A375 (cell line): ENCODE measurements around the genes ZNF639 and ACTL6A.

- RAMPAGE, long total RNA: no peak
Measured at GRCh38 chr3:179322135-179323158, at the start of gene ZNF639. TSS of gene ZNF639 (plus strand) at chr3:179323031.

GRCh38 chr3:179346106-179346564, 1.4 kb upstream of the MFN1 start:
- RAMPAGE, long total RNA: no peak

DNA sequence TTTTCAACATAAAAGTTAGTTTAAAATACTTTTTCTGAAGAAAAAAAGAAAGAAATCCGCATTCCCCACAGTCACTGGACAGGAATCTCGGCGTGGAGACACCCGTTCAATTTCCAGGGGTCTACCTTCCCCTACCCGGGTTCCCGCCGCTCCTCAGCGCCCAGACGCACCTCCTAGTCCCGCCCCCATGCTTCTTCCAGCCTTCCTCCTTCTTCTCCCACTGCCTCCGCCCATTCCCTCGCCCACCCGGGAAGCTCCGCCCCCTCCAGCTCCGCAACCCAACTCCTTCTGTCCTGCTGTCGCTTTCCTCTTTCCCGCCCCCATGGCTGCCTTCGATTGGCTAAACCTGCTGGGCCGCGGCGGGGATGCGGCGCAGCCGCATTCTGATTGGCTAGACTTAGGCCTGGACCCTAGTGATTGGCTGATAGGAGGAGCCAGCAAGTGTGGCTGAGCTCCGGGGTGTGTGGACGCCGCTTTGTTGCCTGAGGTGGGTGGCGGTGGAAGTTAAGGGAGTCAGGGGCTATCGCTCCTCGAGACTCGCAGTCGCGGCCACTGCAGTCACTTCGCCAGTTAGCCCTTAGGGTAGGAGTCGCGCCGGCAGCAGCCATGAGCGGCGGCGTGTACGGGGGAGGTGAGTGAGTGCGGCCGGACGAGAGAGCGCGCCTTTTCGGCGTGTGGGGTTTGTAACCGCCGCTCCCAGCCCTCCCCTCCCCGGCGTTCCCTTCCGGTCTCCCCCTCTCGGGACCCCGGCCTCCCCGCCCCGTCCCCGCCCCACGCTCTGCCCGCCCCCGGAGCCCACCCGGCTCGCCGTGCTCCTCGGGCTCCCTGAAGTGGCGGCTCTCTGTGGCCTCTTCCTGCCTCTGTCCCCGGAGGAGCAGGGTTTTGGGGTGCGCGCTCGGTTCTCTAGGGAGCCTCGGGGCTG, at the start of gene ACTL6A:
Gene ACTL6A, plus strand, starts transcription at position 440 of the 922 bp plus-strand sequence.
- RAMPAGE, long total RNA: start-site peak on the plus strand centred at position 464 of the sequence, 55 bp wide, 105 and 44 reads in 2 replicates

DNA sequence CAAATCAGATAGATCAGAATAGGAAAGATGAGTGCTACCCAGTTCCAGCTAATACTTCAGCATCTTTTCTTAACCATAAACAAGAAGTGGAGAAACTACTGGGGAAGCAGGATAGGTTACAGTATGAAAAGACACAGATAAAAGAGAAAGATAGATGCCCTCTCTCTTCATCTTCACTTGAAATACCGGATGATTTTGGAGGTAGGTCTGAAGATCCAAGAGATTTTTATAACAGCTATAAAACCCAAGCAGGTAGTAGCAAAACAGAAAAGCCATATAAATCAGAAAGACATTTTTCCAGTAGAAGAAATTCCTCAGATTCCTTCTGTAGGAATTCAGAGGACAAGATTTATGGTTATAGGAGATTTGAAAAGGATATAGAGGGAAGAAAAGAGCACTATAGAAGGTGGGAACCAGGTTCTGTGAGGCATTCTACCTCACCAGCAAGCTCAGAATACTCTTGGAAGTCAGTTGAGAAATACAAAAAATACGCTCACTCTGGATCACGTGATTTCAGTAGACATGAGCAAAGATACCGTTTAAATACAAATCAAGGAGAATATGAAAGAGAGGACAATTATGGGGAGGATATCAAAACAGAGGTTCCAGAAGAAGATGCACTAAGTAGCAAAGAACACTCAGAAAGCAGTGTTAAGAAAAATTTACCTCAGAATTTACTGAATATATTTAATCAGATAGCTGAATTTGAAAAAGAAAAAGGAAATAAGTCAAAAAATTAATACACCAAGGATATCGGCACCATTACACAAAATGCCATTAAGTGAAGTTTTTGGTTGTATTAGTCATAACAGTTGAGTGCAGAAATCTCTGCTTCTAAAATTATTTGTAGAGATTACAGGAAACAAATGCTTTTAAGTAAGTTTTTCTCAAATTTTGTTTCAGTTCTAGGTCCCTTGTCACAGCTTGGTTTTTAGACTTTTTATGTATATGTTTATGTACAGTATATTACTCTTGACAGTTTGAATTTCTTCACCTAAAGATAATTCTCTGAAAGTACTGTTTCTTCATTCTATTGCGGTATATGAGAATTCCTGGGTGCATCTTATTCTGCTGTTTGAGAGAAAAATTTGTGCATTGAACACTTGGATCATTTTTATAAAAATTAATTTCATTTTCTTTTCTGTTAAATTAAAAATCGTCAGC, 8.2 kb downstream of the TTC14 start:
- RAMPAGE, long total RNA: no peak

GRCh38 chr3:182241657-182242580, 530.2 kb downstream of the SOX2 start:
- RAMPAGE, long total RNA: no peak

- RAMPAGE, long total RNA: no peak
Measured at GRCh38 chr3:182683487-182683817, 109.9 kb upstream of the ATP11B start.

- RAMPAGE, long total RNA: no peak
Measured at GRCh38 chr3:182738704-182739561, 54.4 kb upstream of the ATP11B start.

DNA sequence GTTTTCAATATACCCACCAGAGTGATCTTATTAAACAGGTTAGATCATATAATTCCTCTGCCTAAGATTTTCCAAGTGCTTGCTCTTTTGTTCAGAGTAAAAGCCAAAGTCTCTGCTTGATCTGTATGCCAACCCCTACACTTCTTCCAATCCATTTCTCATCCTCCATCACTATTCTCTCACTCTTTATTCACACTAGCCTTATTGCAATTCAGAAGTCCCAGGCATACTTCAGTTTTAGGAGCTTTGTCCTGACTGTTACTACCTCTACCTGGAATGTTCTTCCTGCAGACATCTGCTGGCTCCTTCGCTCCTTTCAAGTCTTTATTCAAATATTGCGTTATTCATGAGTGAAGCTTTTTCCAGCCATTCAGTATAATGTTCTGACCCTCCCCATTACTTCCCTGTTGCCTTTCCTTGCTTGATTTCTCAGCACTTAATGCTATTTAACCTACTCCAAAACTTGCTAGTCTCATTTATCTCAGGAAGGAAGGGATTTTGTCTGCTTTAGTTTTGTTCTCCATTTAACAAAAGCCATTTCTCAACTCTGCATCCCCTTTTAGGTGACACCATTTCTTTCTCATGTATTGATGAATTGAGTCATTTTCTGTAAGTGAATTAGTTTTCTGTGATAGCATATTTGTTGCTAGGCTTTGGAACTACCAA, 9.1 kb downstream of the ATP11B start:
- RAMPAGE, long total RNA: no peak

- RAMPAGE, long total RNA: no peak
Measured at GRCh38 chr3:182865131-182865901, 72.0 kb downstream of the ATP11B start.

GRCh38 chr3:182965374-182965819, 14.9 kb downstream of the DCUN1D1 start:
- RAMPAGE, long total RNA: no peak

- RAMPAGE, long total RNA: no peak
Measured at GRCh38 chr3:183153229-183153462, 9.4 kb downstream of the LAMP3 start.

GRCh38 chr3:183255209-183256018, 2.4 kb downstream of the B3GNT5 start:
- RAMPAGE, long total RNA: no peak

- RAMPAGE, long total RNA: no peak
Measured at GRCh38 chr3:183349305-183349842, 79.0 kb downstream of the MCF2L2 start.

GRCh38 chr3:183515898-183516862, 39.3 kb downstream of the KLHL6 start:
- RAMPAGE, long total RNA: no peak

DNA sequence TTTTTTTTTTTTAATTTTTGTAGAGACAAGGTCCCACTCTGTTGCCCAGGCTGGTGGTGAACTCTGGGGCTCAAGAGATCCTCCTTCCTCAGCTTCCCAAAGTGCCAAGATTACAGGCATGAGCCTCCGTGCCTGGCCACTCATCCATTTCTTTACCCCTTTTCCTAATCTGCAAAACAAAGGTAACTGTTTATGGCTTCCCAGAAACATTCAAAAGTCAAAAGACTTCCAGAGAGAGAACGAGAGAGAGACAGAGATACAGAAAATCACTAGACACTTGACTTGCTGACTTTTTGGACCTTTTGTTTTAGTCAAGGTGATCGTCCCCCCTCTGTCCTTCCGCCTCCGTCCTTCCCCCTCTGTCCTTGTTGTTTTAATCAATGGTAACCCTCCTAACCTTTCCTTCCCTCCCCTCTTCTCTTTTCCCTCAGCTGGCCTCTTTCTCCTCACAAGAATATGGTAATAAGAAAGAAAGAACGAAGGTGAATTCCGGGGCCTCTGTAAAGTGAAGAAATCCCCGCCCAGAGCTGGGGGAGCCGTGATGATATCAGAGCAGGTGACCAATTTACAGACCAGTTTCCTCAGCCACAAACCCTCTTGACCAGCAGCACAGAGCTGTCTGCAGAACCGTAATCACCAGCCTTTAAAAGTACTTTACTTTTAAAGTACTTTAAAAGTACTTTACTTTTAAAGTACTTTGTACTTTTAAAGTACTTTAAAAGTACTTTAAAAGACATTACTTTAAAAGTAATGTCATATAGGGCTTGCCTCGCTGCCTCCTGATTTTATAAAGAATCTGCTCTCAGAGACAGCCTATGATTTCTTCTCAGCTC, 21.9 kb downstream of the KLHL6 start:
- RAMPAGE, long total RNA: no peak

GRCh38 chr3:183580200-183580763, 24.8 kb upstream of the KLHL6 start:
- RAMPAGE, long total RNA: no peak

GRCh38 chr3:183913124-183913582, 28.5 kb upstream of the PARL start:
- RAMPAGE, long total RNA: no peak

GRCh38 chr3:184011052-184011480, 6.6 kb downstream of the ABCC5 start:
- RAMPAGE, long total RNA: no peak

DNA sequence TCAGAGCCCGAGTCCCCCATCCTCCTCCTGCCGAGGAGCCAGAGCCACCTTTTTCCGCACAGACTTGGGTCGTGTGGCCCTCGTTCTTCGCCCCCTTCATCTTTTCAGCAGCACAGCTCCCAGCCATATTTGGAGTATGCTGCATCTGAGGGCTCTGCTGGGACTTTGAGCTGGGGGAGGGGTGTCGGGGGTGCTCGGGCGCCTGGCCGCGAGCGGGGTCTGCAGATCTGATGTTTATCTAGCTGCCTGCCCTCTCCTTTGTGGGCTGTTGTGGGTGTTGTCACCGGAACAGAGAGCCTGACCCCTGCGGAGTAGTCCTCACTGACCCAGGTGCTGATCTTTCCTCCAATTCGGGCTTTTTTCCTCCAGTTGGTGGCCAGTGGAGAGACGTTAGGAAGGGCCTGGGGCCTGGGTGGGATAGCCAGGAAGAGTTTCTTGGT, 961 bp downstream of the DVL3 start:
- RAMPAGE, long total RNA: no peak

- RAMPAGE, long total RNA: no peak
Measured at GRCh38 chr3:184315891-184316240, 1.5 kb downstream of the EIF4G1 start.